Measurements from ENCODE around the gene ARID3C.

DNA sequence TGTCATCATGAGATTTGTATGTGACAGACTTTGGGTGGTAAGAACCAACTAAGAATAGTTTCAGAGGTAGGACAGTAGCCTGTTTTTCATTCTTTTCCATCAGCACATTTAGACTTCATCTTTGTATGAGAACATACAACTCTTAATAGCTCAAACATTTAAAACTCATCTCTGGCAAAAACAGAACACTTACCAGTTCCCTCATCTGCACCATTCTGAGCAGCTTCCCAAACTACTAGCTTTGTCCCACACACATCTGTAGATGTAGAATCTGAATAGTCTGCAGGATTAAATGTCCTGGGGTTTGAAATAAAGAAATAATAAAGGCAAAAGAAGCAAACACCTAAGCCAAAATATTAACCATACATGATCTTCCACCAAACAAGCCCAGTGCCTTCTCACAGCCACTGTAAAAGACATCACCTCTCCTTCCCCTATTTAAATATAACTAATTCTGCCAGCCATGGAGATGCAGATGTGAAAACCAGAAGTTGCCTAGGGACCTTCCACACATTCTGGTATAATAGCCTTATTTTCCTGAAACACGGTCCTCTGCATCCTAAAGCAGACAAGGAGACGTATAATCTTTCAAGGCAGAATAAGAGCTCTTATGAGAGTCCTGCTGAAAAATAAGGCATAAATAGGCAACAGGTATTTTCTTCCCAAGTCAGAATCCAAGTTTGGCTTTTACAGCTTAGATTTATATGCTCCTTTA lies 77.1 kb downstream of the UBAP2 start:
- RRBS: no CpG with 5 or more reads among the region's 2 CpGs

- RRBS: no CpG with 5 or more reads among the region's 15 CpGs
These were observed 508 bp upstream of the UBAP1 start for GRCh38 chr9:34178335-34178734.

DNA sequence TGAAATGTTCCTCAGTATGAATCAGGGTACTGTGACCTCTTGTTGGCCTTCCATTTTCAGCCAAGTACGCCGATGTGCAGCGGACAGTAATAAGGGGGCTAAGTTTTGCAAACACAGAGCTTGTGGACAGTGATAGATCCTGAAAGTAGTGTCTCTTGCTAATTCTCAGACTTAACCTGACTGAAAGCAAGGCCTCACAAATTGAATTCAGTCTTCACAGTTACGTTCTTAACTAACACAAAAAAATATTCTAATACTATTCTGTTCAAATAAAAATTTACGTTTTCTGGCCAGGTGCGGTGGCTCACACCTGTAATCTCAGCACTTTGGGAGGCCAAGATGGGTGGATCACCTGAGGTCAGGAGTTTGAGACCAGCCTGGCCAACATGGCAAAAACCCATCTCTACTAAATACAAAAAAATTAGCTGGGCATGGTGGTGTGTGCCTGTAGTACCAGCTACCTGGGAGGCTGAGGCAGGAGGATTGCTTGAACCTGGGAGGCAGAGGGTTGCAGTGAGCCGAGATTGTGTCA lies 31.4 kb downstream of the UBAP1 start:
- RRBS: no CpG with 5 or more reads among the region's 7 CpGs

GRCh38 chr9:34256880-34257592 lies 72.0 kb downstream of the KIF24 start:
- RRBS: no CpG with 5 or more reads among the region's 13 CpGs

GRCh38 chr9:34338507-34339138 lies 9.3 kb downstream of the NUDT2 start:
- RRBS: no CpG with 5 or more reads among the region's 4 CpGs

DNA sequence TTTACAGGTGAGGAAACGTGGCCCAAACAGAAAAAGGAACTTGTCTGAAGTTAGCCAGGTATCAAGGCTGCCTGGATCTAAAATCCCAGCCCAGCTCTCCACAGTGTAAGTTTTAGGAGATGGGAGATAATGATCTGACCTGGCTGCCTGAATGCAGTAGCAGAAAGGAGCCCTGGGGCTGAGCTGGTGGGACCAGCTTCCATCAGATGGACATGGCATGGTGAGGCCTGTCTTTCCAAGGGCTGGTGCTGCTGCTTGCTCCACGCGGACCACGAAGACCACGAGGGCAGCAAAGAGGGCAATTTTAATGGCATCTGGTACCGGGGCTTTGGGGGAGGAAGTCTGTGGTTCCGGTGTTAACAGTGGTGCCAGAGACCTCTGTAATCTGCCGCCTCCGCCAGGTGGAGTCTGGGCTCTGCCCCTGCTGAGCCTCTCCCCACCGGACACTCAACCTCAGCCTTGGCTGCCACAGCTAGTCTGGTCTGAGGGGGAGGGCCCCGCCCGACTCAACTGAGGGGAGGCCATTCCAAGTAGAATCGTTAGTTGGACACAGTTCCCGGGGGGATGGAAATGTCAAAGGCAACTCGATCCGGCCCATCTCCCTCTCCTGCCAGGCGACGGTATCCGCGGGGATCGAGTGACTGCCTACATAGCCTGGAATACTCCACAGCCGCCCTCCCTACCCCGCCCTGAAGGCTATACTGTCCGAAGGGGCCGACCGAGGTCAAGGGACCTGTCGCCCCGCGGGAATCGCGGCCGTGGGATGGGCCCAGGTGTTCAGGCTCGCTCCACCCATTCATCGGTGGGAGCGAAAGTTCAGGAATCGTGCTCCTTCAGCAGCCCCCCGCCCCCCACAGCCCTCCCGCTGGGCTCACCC lies 542 bp downstream of the MYORG start:
- RRBS: 15% methylated on average over 4 of the region's 38 CpGs

- RRBS: no CpG with 5 or more reads among the region's 2 CpGs
These were observed 885 bp upstream of the C9orf24 start for GRCh38 chr9:34398453-34398937.

GRCh38 chr9:34451065-34451851 lies 7.1 kb downstream of the FAM219A start:
- RRBS: no CpG with 5 or more reads among the region's 5 CpGs

GRCh38 chr9:34628813-34629154 lies at the start of gene ARID3C:
ARID3C (minus strand) TSS chr9:34629066.
- RRBS: 5% methylated on average over 14 of the region's 46 CpGs

DNA sequence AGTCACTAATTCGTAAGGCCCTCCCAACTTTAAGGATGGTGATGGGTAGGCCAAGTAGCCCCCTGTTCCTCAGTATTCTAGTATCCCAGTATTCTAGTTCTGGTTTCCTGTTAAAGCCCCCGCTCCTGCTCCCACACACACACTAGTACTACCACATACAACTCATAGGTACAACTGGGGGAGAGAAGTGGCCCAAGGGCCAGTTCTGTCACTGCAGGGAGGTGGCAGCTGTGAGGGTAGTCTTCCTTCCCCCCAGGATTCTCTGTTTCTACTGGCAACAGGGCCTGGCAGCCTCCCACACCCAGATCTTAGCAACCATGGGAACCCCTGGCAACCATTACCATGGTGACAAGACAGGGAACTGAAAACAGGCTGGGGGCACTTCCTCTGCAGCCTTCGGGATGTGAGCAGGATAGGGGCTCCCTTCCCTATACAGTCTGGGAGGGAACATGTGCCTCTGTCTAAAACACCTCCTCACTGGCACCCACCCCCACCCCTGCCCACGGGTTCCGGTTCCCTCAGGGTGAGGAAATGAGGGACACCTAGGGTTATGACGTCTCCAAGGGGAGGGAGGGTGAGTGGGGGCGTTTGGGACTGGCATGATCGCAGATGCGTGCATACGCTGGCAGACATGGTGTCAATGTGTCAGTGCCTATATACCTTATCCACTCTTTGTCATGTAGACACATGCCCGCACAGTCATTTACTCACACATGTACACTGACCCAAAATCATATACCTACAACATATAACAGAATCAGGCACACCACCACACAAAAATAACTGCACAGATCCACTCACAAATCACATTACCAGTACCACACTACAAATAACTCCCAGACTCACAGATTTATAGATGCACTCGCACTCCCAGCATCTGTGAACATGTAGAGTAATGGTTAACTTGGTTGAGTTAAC lies 3.0 kb upstream of the DNAJB5 start:
- RRBS: no CpG with 5 or more reads among the region's 12 CpGs

DNA sequence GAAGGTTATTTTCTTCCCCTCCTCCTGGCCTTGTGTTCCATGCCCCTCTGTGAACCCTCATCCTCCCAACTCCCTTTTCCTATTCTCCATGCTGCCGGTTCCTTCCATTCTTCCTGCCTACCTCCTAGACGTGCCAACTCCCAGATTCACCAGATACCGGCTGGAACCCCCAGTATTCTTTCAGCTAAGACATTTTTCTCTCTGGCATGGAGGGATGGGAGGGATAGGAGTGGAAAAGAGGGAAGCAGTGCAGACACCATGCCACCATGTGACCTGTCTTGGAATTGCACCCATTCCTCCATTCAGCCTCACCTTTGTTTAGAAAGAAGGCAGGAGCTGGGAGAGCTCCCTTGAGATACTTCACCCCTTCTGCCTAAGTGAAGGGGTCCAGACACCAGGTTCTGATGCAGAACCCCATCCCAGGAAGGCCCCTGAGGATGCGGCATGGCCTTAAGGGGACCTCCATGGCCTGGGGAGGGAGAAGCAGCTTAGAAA lies 4.8 kb downstream of the DNAJB5 start:
- RRBS: 4% methylated on average over 2 of the region's 4 CpGs

GRCh38 chr9:35089005-35089626 lies 7.3 kb downstream of the PIGO start:
- RRBS: no CpG with 5 or more reads among the region's 5 CpGs

DNA sequence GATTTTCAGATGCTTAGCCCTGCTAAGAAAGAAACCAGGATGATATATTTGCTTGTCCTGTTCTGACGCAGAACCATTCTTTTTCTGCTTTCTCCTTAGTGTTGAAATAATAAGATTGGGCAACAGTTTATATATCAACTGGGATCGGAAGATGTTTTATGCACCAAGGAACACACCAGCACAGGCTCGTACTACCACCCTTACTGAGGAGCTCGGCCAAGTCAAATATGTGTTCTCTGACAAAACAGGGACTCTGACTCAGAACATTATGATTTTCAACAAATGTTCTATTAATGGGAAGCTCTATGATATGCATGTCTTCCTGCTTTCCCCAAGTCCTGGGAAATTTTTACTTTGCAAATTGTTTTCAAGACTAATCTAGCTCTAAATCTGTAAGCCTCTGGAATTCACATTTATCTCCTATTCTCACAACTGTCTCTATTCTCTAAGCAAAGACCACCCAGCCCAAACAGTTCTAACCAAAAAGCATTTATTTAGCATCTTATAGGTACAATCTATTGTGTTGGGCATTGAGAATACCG lies 18.9 kb upstream of the RUSC2 start:
- RRBS: no CpG with 5 or more reads among the region's 5 CpGs

GRCh38 chr9:35564644-35565177 lies 1.0 kb upstream of the FAM166B start:
- RRBS: 99% methylated on average over 3 of the region's 9 CpGs

DNA sequence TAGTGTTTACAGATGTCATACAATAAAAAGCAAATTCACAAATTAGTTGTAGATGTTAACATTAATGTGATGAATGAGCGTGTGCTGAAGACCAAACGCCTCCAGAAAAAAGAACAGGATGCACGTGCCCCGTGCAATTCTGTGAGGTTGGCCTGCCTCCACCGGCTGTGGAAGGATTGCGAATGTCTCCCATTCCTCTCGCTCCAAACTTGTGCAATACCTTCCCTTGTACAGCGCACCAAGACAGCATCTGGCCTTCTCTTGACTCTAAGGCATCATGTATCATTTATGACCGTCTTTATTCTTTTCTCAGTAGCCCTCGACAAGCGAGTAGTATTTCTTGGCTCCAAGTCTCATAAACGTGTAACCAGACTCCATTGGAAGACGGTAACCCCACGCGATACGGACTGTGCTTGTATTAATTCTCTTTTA lies 1.6 kb upstream of the TESK1 start:
- RRBS: no CpG with 5 or more reads among the region's 16 CpGs

DNA sequence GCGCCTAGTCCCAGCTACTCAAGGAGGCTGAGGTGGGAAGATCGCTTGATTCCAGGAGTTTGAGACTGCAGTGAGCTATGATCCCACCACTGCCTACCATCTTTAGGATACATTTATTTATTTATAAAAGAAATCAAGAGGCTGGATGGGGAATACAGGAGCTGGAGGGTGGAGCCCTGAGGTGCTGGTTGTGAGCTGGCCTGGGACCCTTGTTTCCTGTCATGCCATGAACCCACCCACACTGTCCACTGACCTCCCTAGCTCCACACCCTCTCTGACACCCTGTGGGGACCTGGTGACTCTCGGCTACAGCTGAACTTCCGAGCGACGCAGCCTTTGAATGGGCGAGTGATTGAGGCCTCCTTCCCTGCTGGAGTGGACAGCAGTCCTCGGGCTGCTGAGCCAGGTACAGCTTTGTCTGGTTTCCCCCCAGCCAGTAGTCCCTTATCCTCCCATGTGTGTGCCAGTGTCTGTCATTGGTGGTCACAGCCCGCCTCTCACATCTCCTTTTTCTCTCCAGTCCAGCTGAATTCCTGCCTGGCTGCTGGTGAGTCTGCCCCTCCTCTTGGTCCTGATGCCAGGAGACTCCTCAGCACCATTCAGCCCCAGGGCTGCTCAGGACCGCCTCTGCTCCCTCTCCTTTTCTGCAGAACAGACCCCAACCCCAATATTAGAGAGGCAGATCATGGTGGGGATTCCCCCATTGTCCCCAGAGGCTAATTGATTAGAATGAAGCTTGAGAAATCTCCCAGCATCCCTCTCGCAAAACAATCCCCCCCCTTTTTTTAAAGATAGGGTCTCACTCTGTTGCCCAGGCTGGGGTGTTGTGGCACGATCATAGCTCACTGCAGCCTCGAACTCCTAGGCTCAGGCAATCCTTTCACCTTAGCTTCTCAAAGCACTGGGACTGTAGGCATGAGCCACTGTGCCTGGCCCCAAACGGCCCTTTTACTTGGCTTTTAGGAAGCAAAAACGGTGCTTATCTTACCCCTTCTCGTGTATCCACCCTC lies 6.2 kb downstream of the CA9 start:
- RRBS: no CpG with 5 or more reads among the region's 16 CpGs

DNA sequence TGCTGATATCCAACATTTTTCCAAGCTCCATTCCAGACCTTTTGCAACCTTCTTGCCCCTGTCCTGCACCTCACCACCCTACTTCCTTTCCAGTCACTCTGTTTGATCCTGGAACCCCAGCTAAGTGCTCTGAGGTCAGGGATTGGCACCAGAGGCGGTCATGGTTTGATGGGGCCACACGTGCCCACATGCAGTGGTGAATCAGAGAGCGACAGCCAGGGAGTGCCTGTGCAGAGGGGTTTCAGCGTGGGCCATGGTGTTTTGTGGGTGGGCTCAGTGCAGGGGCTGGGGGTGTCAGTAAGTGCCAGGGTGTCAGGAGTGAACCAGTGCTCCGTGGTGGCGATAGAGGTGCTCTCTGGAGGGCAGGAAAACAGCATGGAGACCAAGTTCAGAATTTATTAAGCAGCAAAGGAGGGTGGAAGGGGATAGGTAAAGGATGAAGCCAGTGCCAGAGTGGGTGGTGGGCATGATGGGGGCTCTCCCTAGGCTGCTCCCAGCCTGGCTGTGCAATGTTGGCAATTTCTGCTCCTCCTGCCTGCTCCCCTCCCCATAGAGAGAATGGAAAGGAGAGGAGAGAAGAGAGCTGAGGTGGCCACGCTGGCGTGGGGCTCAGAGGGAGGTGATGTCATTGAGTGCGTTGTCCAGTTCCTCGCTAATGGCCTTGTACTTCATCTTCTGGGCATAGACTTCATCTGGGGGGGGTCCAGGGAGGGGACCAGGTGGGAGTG lies 7.0 kb downstream of the TPM2 start:
- RRBS: no CpG with 5 or more reads among the region's 10 CpGs

- RRBS: no CpG with 5 or more reads among the region's 12 CpGs
These were observed 843 bp downstream of the TPM2 start for GRCh38 chr9:35688683-35689481.

- RRBS: 7% methylated on average over 18 of the region's 35 CpGs
These were observed 1.4 kb upstream of the TPM2 start for GRCh38 chr9:35691006-35691661.